Right cardiac atrium (tissue), 1 donor: Measurements from ENCODE around the genes SYN1, MAGED4B and SSX2B.

GRCh38 chrX:47463303-47463849, 19.6 kb downstream of the ZNF41 start:
- PRO-cap, result no peak

DNA sequence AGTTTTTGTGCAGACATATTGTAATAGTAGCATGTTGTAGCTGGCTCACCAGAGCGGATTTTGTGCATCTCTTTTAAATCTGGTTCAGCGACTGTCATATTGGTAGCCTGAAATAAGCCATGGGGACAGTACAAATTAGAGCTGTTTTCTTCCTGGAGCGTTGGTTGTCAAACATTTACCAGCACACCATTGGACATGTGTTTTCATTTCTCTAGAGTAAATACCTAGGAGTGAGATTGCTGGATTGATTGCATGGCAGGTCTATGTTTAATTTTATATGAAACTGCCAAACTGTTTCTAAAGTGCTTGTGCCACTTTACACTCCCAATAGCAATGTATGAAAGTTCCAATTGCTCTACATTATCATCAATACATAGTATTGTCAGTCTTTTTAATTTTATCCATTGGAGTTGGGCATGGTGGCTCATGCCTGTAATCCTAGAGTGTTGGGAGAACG, 2.5 kb upstream of the ARAF start:
- PRO-cap, result no peak

- PRO-cap, result no peak
Observed at GRCh38 chrX:47574527-47574984, 7.7 kb upstream of the TIMP1 start.

- PRO-cap, result unidirectional peak, minus-strand start at chrX:47619857
Observed at GRCh38 chrX:47619606-47620252, at the start of gene SYN1. Gene SYN1 (minus strand): TSS chrX:47619857.

GRCh38 chrX:48475673-48475974, 375 bp upstream of the FTSJ1 start:
- PRO-cap, result no peak

GRCh38 chrX:48528147-48528812, 6.7 kb downstream of the EBP start:
- PRO-cap, result no peak

- PRO-cap, result no peak
Observed at GRCh38 chrX:48685427-48686057, 1.9 kb downstream of the WAS start.

DNA sequence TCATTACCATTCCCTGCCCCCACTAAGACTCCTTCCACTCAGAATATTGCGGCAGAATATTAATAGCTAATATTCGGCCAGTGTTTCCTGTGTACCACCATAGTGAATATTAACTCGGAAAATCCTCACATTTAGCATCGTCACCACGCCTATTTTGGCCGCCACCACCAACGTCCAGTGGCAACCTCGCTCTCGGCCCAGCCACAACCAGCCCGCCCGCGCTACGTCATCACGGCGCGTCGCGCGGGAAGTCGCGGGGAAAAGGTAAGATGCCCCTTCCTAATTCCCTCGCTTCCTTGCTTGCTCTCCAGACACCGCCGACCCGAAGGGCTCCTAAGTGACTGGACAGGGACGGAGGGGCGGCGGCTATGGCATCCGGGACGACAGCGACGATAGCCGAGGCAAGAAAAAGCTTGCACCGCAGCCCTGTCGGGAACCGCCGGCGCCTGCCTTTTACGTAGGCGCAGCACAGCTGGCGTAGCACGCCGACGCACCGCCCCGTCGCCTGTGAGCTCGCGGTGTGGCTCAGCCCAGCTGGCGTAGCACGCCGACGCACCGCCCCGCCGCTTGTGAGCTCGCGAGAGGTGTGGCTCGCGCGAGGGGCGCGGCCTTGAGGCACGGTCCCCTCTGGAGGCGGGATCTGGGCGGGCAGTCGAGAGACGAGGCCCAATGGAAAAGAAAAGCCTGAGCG, 554 bp upstream of the HDAC6 start:
- PRO-cap, result bidirectional peak, plus-strand start at position 229 of the sequence, minus-strand start at position 205 of the sequence; bidirectional peak, plus-strand start outside the sequence, minus-strand start at position 455 of the sequence

GRCh38 chrX:48987981-48988273, 14.1 kb downstream of the GRIPAP1 start:
- PRO-cap, result no peak

DNA sequence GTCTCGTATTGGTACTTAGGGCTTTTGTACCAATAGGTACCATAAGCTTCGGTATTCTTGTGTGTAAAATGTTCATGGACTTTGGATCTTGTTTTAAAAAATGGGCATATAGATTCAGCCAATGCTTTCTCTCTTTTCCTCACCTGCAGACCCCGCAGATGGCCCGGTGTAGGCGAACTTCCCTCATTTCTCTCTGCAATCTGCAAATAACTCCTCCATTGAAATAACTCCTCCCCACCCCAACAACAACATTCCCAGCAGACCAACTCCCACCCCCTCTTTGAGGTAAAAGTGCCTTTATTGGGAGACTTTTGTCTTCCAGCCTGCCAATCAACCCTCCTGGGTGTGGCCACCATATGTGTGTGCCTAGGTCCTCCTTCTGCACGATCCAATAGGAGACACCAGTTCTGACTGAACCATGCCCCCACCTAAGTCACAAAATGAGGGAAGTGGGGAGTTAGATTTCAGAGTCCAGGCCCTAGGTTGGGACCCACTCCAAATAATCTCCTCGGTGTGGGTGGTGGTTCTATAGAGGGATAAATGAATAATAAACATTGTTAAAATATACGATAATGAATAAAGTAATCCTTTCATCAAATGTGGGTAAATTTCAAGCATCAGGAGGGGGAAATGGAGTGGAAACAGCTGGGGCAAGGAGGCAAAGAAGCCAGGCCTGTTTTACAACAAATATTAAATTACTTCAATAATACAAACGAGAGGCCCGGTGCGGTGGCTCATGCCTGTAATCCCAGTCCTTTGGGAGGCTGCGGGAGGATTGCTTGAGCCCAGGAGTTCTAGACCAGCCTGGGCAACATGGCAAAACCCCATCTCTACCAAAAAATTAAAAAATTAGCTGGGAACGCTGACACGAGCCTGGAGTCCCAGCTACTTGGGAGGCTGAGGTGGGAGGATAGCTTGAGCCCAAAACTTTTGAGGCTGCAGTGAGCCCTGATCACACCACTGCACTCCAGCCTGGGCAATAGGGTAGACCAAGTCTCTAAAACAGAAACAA, 3.1 kb downstream of the PLP2 start:
- PRO-cap, result no peak

DNA sequence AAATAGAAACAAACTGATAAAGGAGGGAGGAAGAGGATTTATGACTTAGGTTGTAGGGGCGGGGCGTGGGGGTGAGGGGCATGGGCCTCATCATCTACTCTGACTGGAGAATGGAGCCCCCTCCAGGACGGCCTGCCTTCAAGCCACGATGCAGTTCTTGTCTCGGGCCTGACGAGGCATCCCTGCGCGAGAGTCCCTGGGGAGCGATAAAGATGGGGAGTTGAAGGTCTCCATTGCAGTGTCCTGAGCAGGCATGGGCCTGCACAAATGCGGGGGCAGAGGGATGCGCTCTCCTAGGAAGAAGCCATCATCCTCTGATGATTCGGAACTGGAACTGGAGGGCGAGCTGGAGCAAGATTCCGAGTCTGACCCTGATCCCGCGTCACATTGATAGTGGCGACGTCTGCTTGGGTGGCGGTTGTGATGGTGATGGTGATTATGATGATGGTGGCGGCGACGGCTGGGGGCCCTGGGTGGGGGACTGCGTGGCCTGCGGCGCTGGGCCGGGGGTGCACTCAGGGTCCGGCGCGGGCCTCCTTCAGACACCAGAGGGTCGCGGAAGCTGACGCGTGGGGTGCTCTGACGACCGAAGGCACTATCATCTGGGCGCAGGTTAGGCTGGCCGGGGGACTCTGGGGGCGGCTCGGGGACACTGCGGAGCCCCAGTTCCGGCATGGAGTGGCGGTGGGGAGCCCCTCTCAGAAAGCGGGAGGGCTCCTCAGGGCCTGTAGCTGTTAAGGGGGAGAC, 4.0 kb downstream of the PLP2 start:
- PRO-cap, result no peak

DNA sequence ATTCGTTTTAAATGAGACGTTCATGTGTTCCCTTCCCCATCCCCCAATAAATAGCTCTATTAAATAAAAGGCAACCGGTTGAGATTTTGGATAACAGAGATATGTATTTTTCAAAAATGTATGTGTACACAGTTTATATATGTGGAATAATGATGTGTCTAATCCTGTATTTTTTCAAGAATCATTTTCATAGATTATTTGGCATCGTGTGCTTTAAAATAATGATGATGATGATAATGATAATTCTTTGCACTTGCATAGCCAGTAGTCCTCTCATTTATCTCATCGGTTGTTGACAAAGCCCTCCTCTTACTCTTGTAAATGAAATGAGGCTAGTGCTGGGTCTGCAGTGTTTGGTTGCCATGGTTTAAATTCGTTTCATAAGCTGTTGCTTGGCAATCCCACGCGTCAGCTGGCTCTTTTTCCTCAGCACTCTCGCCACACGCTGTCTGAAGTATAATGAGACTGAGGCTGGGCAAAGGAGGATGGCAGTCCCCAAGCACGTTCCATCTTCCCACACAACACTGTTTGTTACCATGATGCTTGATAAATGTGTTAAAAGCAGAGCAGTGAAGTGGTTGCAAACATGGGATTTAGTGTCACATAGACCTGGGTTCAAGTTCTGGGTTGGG, 15.4 kb downstream of the PAGE4 start:
- PRO-cap, result no peak

DNA sequence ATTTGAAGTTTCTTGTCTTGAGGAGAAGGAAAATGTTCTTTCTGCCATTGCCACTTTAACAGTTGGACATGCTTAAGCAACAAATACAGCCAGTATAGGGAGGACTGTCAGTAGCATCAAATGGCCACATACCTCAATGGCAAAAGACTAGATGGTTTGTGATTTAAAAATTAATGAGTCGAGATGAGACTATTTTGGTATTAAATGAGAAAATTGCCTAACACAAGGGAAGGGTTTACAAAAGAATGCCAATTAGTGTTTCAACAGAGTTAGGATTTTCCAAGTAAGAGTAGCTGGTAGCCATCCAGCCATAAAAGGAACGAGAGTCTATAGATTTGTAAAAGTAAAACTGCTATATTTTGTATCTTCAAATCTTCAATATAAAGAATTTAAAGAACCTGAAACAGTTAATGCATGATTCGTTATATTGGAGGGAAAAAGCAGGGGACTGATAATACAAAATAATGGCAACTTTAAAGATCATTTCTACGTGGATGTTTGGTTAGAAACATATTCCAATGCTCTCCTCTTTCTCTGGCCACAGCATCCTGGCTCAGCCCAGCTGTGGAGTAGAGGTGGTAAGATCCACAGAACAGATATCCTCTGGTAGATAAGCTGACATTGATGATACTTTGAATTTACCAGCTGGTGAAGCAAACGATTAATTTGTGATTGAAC, 105.8 kb downstream of the AKAP4 start:
- PRO-cap, result no peak

- PRO-cap, result no peak
Observed at GRCh38 chrX:50595023-50595449, 124.4 kb upstream of the DGKK start.

DNA sequence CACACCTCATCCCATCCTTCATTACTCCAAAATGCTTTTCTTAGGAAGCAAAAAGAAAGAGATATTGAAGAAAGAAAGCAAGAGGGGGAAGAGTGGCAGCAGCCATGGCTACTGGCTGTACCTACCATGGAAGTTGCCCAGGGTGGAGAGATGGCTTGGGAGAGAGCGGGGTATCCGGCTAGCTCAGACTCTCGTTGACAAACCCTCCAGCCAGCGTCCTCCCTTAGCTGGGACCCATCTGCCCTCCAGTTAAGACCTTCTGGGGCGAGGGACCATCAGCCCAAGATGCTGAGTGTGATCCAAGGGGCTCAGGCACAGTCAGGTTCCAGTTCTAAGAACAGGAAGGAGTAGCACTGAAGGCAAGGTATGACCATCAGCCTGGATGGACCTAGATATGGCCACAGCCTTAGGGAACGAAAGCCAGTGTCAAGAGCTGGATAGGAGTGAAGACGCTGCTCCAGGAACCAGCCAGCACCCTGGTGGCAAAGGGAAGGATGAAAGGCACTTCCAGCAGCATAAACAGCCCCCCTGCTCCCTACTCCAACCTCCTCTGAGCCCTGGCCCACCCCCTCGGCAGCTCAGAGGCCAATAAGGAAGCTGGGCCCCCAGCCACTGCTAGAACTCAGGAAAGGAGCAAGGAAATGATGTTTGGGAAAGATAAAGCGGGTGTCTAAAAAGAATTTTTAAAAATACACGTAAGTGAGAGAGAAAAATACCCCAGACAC, 170.6 kb downstream of the SHROOM4 start:
- PRO-cap, result bidirectional peak, plus-strand start outside the sequence, minus-strand start at position 496 of the sequence

DNA sequence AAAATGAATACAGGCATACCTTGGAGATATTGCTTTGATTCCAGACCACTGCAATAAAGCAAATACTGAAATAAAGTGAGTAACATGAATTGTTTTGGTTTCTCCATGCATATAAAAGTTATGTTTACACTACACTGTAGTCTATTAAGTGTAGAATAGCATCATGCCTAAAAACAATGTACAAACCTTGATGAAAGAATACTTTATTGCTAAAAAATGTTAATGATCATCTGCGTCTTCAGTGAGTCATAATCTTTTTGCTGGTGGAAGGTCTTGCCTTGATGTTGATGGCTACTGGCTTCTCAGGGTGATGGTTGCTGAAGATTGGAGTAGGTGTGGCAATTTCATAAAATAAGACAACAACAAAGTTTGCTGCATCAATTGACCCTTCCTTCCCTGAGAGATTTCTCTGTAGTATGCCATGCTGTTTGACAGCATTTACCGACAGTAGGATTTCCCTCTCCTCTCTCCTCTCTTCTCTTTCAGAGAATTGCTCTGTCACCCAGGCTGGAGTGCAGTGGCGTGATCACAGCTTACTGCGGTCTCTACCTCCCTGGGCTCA, 145.1 kb downstream of the SHROOM4 start:
- PRO-cap, result no peak

DNA sequence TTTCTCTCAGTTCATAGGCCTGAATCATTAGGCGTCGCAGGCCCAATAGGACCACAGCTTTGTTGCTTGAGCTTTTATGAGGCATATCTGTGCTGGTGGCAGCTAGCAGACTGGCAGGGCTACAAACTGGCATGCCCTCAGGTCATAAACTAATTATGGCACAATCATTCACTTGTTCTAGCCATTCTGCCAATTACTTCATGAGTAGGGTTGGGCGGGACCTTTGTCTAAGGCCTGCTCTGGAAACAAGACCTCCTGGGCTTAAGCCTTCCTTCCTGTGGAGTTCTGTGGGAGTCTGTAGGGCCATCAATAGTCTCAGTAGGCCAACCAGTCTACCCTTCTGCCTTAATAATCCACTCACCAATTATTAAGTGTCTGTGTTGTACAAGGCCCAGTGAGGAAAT, 44.6 kb downstream of the SHROOM4 start:
- PRO-cap, result no peak

- PRO-cap, result no peak
Observed at GRCh38 chrX:52068885-52069611, at the start of gene MAGED4B. Gene MAGED4B (minus strand): TSS chrX:52069183.

DNA sequence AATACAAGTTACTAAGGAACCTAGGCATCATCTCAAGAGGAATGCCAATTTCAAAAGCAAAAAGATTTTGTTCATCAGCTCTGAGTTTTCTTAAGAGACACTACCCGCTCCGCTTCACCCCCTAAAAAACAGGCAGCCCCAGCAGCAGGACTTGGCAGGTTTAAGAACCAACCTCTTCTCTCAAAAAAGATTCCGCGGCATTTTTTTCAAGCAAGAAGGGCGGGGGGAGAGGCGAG, 76.6 kb downstream of the MAGED4 start:
- PRO-cap, result no peak

- PRO-cap, result no peak
Observed at GRCh38 chrX:52750963-52751537, at the start of gene SSX2B. Gene SSX2B (plus strand): TSS chrX:52751252.